Mesangial cell (primary cell): Measurements from ENCODE around the genes ZNF487, ALOX5, SYT15 and ARHGAP22.

- RAMPAGE, long total RNA: no peak
Measured at GRCh38 chr10:43380579-43381166, 9.2 kb downstream of the FXYD4 start.

GRCh38 chr10:43436205-43437295 lies at the start of gene ZNF487:
Gene ZNF487, plus strand, starts transcription at chr10:43437111.
- RAMPAGE, long total RNA: no peak

- RAMPAGE, long total RNA: no peak
Measured at GRCh38 chr10:44008318-44008538, 359.5 kb upstream of the ZNF32 start.

- RAMPAGE, long total RNA: no peak
Measured at GRCh38 chr10:44576600-44577350, 191.9 kb upstream of the CXCL12 start.

GRCh38 chr10:44947521-44948384 lies 11.8 kb upstream of the RASSF4 start:
- RAMPAGE, long total RNA: no peak

- RAMPAGE, long total RNA: no peak
Measured at GRCh38 chr10:44994020-44994253, 6.8 kb upstream of the ZNF22 start.

GRCh38 chr10:45373502-45374468 lies at the start of gene ALOX5:
Gene ALOX5, plus strand, starts transcription at chr10:45374216.
- RAMPAGE, long total RNA: no peak

DNA sequence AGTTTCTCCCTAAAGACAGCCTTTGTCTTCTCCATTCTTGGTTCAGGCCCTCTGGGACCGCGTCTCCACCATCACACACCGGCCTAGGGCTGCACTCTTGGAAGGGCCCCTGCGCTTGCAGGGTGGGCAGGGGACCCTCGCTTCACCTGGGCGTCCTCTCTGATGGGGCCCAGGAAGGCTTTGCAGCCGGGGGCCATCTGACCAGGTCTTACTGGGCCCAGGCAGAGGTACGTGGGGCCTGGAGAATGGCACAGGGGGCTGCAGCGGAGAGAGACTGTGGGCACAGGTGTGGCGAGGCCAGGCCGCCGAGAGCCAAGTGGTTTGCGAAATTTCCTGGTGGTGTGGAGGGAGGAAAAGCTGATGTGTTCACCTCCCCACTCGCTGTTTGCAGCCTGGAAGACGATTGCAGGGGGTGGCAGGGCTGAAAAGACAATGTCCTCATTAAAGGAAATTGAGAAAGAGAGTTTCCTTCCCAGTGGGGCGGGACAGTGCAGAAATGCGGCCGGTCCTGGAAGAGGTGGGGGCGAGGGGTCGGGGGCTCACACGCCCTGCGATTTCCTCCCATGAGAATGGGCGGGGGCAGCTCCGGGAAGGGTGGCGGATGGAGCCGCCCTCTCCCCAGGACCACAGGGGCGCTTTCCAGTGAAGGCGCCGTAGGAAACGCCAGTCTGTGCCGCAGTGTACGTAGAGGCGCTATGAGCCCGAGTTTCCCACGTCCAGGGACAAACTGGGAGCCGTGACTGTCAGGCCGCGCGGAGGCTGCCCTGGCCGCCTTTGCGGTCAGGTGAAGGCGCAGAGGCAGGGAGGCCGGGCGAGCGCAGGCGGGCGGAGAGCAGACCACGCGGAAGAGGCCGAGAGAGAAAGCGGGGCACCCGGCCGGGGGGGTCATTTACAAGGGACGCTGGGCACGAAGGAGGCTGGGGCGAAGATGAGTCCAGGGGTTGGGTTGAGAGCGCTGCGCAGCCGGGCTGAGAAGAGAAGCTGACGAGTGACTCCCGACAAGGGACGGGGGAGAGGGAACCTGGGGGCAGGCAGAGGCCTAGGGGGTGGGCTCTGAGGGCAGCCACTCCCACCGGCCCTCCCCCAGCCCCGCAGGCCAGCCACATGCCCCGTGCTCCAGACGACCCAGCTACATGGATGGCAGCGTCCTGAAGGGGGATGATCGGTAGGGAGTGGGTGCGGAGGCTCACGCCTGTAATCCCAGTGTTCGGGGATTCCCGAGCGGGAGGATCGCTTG lies 44.8 kb downstream of the ALOX5 start:
- RAMPAGE, long total RNA: no peak

- RAMPAGE, long total RNA: no peak
Measured at GRCh38 chr10:45419665-45420318, 45.8 kb downstream of the ALOX5 start.

DNA sequence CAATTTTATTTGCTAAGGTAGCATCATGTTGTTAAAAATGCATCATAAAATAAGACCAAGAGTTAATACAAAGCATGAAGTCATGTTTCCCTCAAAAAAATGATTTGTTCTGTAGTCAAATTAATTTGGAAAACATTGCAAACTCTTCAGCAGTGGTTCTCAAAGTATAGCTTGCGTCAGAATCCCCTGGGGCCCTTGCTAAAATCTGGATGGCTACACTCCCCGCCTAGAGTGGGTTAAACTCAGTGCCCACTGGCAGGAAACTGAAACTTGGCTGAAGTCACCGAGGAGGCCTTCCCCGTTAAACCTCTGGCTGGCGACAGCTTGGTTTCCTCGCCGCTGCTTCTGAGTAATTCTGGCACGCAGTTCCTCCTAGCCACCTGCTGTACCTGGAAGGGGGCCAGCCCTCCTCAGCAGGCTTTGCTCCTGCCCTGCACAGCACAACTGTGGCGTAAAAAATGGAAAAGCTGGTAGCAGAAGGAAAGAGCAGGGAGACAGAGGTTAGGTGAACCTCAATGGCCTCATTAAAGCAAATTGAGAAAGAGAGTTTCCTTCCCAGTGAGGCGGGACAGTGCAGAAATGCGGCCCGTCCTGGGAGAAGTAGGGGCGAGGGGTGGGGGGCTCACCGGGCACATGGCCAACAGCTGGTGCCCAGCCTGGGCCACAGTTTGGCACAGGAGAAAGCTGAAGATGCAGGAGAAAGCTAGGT lies 46.5 kb downstream of the ALOX5 start:
- RAMPAGE, long total RNA: no peak

DNA sequence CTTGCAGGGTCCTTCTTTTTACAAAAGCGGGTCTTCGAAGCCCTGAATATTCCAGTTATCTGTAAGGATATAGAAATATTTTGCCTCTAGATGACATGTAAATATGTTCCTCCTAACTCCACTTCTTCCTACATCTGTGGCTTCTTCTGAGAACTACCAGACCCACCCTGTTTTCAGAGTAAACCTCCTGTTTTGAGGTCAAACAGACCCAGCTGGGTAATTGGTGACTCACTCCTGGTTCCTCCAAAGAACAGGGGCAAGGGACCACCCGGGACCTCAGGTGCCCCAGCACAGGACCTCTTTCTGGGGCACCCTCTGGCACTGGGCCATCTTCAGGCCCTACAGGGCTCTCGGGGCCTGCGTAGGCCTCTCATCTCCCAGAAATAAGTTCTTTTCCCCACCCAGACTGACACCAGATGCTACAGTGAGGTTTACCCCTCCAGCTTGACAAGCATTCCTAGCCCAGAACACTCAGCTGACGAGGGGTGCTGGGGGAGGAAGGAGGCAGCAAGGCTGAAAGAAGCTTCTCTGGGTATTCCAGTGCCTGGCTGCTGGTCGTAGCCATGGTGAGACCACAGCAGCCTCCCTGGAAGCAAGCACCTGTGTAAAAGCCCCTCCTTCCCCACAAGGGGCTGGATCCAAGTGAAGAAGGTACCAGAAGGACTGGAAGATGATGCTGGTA lies 47.2 kb downstream of the ALOX5 start:
- RAMPAGE, long total RNA: no peak

GRCh38 chr10:45673067-45673259 lies 391 bp upstream of the ZFAND4 start:
- RAMPAGE, long total RNA: no peak

DNA sequence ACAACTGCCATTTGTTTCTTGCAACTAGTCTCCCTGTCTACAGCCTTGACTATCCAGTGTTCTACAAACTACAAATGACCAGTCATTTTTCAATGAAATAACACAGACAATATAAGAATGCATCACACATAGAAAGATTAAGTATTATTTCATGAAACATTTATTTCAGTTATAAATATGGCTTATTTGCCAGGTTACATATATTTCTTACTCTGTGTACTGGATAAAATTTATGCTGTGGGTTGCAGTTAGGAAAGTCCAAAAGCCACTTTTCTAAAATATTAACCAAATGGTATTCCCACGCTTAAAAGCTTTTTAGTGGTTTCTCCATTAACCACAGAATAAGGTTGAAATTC lies 2.6 kb upstream of the TIMM23 start:
- RAMPAGE, long total RNA: no peak

GRCh38 chr10:46578900-46579219 lies at the start of gene SYT15:
Gene SYT15, plus strand, starts transcription at chr10:46579128.
- RAMPAGE, long total RNA: no peak

DNA sequence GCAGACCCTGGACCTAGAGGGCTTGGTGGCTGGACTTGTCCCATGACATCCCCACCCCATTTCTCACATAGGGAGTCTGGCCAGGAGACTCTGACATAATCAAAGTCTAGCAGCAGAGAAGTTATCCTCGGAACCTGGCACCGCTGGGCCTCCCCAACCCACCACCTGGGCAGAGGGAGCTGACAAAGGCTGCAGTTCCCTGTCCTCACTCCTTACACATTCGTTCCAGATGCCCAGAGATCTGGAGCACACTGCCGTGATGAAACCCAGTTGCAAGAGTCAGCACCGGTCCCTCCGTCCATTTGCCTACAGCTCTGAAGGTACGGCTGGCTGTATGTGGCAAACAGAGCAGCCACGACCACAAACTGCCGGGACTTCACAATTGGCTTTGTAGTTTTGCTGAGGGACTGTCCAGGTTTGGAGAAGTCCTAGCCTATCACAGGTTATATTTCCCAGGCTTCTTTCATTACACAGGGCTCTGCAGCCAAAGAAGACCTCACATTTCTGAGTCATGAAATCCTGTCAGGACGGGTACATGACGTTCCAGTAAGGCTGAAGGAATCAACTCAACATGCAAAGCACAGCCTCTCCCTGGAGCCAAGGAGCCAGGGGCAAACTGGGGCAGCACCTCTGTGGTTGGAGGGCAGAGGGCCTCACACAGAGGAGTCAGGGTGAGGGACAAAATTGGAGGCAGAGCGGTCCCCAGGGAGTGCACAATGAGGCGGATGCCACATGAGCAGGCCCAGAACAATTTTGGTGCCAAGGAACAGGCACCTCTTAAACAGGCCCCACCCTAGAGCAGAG lies 116.5 kb upstream of the GDF10 start:
- RAMPAGE, long total RNA: no peak

DNA sequence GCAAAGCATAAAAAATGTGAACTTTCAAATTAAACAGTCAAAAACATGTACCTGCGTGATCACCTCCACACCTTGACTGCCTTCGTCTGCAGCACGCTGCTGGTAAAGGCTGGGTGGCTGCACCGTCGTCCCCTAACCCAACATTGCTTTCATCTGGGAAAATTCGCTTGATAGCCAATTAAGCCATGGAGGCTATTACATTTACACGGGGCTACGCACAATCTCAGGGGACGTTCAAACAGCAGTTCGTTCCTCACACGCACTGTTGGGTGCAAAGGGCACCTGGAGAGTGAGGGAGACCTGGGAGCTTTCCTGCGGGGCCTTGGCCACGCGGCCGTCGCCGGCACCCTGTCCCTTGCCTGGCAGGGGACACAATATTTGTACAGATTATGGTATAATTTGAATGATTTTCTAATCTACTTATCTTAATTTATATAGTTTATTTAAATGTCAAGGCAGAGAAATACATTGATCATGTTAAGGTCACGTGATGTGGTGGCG lies 76.2 kb upstream of the AGAP9 start:
- RAMPAGE, long total RNA: no peak

DNA sequence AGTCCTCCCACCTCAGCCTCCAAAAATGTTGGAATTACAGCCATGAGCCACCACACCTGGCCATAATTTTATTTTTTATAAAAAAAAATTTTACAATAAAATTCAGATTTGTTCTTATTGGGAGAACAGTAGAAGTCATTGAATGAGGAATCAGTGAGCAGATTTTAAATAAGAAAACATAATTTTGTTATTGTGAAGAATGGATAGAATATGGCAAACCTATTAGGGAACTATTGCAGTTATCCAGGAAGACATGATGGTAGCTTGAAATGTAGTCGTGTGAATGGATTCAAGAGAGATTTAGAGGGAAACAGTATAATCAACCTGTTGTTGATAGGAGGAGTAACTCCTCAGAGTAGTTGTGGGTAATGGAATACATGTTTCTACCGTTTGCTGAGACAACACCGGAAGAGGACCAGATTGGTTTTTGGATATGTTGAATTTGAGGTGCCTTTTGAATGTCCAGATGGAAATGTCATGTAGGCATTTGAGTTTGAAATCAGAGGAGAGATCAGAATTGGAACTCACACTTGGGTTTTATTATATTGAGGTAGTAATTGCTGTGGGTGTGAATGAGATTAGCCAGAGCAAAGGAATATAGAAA lies 36.0 kb downstream of the MAPK8 start:
- RAMPAGE, long total RNA: no peak

GRCh38 chr10:48468053-48468790 lies 136.7 kb downstream of the ARHGAP22 start:
- RAMPAGE, long total RNA: no peak

GRCh38 chr10:48577037-48577455 lies 27.8 kb downstream of the ARHGAP22 start:
- RAMPAGE, long total RNA: no peak

DNA sequence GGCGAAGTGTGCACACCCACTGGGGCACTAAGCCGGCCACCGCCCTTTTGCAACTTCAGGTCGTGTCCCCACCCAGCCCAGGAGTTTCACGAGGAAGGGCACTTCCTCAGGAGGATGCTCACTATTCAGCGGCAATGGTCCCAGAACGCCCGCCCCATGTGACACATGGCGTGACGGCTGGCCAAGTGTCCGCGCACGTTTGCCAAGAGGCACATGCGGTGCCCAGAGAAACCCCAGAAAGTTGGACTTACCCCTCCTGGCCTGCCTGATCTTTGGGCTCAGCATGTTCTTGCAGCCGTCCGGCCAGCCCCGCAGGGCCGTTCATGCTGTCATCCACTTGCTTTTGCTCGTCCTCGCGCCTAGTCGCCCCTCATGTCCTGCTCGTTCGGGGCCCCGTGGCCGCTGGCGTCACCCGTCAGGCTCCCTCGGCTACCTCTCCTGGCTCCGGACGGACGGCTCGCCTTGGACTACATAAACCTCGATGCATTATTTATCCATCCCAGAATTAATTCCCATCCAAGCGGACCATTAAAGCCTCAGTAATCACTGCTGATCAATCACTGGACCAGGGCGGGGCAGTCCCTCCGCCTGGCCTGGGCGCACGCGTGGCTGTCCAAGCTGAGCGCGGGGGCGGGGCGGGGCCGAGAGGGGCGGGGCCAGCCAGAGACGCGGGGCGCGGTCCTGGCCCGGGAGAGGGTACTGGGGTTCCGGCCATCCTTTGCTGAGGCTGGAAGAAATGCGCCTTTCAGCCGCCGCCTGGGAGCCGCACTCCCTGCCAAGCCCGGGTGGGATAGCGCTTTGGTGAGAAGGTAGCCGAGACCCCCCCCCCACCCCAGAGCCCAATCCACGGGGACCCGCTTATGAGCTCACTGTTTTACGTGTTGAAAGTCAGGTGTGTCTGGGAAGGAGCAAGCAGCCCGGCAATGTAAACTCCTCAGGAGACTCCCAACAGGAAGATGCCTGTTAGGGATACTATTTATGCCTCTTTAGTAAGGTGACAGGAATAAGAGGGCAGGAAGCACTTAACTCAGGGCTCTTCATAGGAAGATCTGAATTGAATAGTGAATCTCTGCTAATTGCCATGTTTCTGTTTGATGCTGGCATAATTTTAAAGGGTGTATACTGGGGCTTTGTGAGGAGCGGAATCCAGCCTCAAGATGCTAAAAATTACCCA lies at the start of gene ARHGAP22:
Gene ARHGAP22 (minus strand): TSS at position 562 of the 1,174 bp plus-strand sequence.
- RAMPAGE, long total RNA: start-site peak on the minus strand centred at position 582 of the sequence, 30 bp wide, 74 reads